Colonic mucosa (tissue), 1 donor: ENCODE results near the genes IL4, SOWAHA and LEAP2.

GRCh38 chr5:132487612-132488644, 2.6 kb downstream of the IRF1 start:
- PRO-cap: unidirectional peak, minus-strand start at chr5:132488524

DNA sequence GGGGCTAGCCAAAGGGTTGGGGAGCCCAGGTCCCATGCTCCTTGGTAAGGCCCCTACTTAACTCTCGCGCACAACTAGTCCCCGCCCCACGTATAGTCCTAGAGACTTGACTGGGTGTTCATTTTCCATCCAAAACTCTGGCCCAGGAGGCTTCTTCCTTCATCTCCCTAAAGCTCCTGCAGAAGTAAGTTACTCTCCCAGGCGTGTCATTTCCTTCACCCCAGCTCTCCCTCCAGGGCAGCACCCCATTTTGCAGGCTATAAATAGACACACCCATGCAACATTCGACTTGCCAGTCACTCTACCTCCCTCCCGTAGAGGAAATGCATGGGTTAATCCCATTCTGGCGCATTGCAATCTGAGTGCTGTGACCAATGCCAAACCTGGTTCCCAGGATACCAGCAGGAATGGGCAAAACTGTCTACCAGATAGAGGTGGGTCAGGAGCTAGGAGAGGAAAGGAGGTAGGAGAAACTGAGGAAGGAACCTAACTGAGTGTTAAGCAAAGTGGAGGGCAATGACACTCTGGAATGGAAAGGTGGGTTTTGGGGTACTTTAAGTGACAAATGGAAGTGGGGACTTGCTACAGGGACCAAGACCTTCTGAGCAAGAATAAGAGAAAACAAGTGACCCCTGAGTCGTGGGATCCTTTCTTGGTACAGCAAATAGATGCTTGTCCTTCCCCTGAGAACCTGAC, 1.5 kb upstream of the IRF1 start:
- PRO-cap: no peak

- PRO-cap: bidirectional peak, plus-strand start at chr5:132502379, minus-strand start at chr5:132502080
Measured at GRCh38 chr5:132501901-132502535, 11.4 kb upstream of the IRF1 start.

DNA sequence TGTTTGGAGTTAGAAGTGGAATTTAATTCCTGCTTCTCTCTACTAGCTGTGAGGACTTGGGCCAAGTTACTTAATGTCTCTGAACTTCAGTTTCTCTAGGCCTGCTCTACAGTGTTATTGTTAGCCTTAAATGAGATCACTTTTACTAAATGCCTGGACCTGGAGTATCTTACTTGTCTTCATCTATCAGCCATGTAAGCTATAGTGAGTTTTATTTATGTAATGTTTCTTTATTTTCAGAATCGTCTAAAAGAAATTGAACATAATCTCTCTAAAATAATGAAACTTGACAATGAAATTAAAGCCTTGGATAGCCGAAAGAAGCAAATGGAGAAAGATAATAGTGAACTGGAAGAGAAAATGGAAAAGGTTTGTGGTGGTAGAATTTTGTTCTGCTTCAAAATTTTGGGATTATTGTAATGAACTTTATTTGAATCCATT, 30.6 kb downstream of the RAD50 start:
- PRO-cap: no peak

DNA sequence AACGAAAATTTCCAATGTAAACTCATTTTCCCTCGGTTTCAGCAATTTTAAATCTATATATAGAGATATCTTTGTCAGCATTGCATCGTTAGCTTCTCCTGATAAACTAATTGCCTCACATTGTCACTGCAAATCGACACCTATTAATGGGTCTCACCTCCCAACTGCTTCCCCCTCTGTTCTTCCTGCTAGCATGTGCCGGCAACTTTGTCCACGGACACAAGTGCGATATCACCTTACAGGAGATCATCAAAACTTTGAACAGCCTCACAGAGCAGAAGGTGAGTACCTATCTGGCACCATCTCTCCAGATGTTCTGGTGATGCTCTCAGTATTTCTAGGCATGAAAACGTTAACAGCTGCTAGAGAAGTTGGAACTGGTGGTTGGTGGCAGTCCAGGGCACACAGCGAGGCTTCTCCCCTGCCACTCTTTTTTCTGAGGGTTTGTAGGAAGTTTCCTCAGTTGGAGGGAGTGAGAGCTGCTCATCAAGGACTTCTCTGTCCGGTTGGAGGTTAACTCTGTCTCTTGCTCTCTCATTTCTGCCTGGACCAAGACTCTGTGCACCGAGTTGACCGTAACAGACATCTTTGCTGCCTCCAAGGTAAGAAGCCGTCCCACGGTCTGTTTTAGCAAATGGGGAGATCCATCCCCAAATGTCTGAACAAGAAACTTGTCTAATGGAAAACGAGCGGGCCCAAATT, at the start of gene IL4:
Gene IL4 (plus strand): TSS at position 85 of the 702 bp plus-strand sequence.
- PRO-cap: no peak

DNA sequence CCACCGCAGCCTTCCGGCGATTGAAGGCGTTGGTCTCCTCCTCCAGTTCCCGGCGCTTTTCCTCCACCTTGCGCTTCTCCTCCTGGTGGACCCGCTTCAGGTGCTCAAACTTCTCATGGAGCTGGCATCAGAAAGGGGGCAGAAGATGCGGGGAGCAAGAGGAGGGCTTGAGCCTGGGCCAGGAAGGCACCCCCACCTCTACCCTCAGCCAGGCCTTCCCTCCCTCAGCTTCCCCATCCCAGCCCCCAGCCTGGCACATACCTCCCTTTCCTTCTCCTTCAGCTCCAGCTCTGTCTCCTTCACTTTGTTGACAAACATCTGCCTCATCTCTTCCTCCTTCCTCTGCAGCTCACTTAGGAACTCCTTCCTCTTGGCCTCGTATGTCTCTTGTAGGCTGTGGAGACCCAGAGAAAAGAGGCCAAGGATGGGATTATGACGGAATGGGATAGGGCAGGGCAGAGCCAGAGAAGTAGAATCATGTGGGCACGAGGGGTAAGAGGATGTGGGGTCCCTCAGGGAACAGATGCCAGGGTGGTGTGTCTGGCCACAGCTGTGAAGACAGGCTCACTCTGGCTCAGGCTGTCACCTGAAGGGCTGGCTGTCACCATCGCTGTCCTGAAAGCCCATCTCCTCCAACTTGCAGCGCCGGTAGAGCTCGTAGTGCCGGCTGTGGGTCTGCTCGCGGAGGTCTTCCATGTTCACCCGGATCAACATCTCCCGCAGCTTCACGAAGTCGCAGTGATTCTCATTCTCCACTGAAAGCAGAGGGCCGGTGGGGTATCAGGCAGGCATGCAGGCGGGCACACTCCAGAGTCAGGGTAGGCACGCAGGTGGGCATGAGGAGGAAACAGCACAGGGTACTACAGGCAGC, 13.9 kb downstream of the CCNI2 start:
- PRO-cap: no peak

GRCh38 chr5:132775900-132776729, 924 bp downstream of the SEPTIN8 start:
- PRO-cap: unidirectional peak, plus-strand start at chr5:132776241

DNA sequence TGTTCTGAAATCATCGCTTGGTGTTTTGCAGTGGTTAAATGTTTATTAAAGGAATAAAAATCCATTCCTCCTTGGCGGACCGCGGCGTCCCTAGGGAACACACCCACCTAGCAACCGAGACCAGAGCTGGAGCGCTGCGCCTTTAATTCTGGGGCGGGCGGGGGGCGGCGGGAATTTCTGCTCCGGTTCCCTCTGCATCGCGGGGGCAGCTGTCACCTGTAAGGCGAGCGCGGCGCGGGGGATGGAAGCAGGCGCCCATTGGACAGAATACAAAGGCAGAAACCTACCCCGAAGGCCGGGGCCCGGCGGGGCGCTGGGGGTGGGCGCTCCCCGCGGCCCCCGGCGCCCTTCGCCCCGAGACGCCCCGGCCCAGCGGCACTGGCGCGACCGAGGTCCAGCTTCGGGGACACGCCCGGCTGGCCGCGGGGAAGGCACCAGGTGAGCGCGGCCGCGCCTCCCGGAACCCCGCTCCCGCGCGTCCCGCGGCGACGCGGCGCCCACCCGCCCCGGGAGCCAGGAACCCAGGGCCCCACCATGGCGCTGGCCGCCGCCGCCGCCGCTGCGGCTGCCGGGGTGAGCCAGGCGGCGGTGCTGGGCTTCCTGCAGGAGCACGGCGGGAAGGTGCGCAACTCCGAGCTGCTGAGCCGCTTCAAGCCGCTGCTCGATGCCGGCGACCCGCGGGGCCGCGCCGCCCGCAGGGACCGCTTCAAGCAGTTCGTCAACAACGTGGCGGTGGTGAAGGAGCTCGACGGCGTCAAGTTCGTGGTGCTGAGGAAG, at the start of gene SOWAHA:
Gene SOWAHA (plus strand): TSS at position 215 of the 777 bp plus-strand sequence.
- PRO-cap: unidirectional peak, plus-strand start at position 221 of the sequence; bidirectional peak, plus-strand start at position 437 of the sequence, minus-strand start at position 402 of the sequence; unidirectional peak, minus-strand start at position 567 of the sequence; bidirectional peak, plus-strand start at position 605 of the sequence, minus-strand start at position 567 of the sequence

DNA sequence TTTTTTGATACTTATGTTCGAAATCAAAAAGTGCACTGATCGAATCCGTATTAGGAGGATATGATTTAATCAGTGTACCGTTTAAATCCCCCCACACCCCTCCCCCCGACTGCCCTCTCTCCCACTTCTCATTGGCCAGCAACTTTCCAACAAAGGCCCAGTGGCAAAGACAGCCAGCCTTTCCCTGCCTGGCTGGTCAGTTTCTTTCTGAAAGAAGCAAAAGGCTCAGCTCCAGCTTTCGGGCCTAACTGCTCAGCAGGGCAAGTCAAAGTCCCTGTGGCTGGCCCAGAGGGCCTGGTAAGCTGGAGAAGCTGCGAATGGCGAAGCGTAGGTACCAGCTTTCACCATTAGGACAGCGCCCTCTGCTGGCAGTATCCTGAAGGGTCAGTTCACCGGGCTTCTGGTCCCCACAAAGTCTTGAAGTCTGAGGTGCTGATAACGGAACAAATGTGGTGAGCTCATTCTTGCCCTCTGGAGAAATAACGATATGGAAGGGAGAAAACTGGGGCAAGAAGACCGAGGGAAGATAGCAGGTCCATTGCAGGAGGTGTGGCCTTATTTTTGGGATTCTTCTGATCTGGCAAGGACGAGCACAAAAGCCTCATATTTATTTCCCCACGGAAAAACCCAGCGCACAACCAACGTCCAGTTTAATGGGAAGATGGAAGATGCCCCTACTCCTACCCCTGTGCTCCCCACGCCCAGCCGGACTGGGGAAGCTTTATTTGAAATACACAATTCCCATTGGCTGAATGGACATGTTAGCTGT, 7.0 kb downstream of the SOWAHA start:
- PRO-cap: no peak

- PRO-cap: no peak
Measured at GRCh38 chr5:132821053-132822310, 8.4 kb downstream of the SOWAHA start.

DNA sequence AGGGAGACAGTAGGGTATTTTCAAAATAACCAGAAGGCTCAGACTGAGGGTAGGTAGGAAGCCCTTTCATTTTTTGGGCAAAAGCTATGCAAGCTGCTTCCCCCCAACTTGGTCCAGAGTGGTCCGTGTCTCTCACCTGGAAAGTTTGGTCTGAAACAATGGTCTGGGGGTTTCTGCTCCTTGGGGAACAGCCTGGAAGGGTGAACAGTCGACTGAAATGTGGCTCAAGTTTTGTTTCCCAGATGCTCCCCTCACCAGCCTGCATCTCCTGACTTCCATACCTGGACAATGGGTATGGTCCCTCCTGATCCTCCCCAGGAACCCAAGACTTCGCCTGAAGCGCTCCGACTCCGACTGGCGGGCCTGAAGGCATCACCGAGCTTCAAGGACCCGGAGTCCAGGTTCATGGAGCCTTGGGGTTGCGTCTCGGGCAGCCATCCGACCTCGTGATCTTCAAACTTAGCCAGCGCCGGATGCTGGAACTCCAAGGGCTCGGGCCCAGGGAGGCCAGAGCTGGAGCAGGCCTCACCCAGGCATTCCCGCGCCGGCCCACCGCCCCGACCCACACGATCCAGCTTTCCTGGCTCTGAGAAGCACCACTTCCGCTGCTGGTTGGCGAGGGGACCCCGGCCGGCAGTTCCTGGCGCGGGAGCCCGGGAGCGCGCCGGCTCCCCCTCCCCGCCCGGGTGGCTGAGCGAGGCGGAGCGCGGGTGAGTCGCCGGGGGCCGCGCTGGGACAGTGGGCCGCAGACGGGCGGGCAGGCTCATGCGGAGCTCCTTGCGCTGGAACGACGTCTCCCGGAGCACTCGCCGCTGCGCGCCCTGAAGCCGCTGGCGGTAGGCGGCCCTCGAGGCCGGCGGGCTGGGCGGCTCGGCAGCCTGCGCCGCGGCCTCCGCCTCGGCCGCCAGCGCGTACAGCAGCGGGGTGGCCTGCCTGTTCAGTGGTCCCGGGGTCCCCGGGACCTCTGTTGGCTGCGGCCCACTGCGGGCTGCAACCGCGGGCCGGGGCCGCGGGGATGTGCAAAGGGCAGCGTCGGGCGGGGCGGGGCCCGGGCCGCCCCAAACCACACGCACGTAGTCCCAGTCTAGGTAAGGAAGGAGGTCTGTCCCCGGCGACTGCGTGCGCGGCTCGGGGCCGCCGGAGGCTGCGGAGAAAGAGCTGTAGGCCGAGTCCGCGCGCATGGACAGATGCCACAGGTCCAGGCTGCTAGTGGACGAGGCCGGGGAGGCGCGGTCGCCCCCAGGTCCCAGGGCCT, 5.1 kb downstream of the SHROOM1 start:
- PRO-cap: no peak

DNA sequence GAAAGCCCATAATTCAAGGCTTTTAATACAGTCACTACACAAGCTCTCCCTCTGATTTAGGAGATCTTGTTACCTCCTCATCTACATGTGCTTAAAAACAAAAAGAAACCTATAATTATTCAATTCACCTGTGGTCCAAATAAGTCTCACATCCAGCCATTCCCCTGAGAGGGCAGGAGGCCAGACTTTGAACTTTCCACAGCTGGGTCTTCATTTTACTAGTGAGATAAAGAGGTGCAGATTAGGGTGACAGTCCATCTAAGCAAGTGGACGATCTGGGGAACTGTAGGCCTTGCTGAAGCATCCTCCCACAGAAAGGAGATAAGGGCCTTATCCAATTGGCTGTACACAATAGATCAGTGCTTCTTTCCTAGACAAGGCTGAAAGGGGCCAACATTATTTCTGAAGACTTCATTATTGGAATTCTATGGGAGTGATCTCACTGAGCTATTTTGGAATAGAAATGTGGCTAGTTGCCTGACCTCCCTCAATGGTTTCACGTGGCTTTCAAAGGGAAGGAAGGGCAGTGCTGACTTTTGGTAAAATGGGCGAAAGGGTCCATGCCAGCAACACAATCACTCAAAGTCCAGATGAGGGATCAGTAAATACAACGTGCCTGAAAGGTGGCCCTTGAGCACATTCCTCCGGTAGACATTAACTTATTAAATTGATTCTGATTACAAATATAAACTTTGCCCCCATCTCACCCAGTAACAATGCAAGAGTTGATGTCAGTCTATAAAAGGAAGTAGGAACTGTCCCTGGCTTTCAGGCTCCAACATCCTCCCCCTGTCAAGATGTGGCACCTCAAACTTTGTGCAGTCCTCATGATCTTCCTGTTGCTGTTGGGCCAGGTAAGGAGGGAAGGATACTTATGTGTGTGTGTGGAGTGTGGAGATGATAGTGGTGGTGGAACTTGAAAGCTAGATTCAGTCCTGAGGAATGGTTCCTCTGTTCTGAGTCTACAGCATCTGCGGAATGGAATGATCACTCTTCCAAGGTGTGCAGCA, at the start of gene LEAP2:
Gene LEAP2 (plus strand): TSS at position 771 of the 1,010 bp plus-strand sequence.
- PRO-cap: bidirectional peak, plus-strand start at position 778 of the sequence, minus-strand start at position 577 of the sequence

DNA sequence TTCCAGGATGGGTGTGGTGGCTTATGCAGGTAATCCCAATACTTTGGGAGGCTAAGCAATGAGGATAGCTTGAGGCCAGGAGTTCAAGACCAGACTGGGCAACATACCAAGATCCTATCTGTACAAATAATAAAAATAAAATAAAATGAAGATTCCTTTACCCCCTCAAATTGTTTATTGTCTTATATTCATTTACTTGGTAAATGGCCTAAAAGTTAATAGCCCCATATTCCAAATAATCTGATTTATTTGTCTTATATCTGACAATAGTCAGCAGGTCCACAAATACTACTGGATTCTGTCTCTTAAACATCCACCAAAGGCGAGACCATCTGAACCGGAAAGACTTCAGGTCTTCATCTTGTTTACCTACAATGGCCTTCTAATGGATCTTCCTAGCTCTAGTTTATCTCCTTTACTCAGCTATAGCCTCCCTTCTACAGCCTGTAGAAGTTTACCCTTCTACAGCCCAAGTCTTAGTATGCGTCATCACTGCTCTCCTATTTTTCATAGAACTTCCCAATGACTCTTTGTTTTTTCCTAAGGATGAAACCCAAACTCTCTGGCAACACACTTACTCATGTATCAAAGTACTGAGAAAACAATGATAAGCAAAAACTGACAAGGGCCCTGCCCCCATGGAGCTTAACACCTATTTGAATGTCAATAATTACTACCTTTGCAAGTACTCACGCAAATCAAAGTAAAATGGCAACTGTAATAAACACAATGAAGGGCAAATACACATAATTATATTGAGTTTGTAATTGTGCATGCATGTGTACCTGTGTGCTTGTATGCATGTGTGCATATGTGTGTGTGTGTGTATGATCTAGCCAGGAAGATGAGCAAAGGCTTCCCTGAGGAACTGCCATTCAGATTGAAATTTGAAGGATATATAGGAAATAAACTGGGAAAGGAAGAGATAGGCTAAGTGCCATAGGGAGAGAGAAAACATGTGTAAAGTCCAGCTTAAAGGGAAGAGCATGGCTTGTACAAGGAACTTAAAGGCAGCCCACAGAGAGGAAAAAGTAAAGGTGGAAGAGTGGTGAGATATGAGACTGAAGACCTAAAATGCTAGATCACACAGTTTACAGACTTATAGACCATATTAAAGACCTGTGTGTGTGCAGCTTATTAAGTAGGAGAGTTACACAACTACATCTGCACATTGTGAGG, 33.7 kb downstream of the LEAP2 start:
- PRO-cap: no peak

DNA sequence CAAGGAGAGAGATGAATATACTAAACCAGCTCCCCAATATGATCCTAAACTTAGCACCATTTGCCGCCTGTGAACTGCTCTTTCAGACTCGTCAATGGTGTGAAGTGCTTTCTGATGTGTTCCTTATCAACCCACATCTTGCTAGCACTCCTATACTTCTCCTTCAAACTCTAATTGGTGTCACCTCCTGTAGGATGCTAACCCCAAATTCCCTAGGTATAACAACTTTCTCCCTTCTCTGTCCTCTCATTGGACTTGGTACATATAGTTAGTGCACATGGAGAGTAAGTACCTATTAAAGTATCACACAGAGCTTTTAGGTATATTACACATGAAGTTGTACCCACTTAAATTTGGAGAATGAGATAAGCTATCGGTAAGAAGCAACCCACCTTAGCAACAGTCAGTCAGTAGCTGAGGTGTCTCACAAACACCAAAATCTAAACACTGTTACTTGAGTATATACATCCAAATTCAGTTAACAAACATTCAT, 36.8 kb downstream of the LEAP2 start:
- PRO-cap: no peak

DNA sequence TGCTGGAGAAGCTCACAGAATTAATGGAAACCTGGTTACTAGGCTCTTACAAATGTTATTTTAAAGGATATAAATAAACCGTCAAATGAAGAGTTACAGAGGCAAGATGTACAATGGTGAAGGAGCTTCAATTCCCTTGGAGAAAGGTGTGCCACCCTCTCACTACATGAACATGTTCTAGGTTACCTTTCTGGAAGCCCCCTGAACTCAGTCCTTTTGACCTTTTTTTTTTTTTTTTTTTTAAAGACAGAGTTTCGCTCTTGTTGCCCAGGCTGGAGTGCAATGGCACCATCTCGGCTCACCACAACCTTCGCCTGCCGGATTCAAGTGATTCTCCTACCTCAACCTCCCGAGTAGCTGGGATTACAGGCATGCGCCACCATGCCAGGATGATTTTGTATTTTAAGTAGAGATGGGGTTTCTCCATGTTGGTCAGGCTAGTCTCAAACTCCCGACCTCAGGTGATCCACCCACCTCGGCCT, 21.2 kb downstream of the AFF4 start:
- PRO-cap: no peak

- PRO-cap: no peak
Measured at GRCh38 chr5:132943113-132943872, 20.1 kb downstream of the AFF4 start.

DNA sequence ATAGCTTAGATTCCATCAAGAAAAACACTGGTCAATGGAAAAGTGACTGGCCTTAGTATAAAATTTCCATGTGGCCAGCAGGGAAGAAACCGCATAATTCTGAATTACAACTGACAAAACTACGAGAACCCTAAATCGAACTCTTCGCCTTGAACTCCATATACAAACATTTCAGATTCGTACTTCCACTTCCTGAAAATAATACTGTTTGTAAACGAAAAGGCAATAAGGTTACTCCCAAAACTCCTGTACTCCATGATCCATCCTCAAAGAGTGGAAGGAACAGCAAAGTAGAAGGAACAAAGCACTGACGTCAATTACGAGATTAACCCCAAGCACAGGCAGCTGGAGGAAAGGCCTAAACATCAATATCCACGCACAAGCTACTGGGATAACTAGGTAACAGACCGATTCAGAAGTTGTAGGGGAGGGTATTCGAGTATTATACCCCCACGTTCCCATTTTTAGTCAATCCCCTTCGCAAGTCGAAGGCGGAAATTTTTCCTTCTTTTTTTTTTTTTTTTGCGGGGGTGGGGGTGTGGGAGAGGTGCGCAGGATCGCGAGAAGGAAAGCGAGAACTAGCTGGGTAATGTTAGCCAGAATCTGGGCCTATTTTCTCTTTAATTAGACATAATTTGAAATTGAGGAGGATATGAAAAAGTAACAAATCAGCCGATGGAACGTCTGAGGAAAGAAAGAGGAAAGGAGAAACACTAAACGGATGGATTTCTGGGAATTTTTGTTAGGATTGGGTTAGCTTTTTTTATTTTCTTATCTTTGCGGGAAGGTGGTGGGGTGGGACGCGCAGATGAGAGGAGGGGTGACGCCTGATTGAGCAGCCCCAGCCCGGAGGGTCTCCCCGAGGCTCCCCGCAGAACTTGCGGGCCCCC, 892 bp downstream of the AFF4 start:
- PRO-cap: bidirectional peak, plus-strand start at position 269 of the sequence, minus-strand start at position 268 of the sequence

DNA sequence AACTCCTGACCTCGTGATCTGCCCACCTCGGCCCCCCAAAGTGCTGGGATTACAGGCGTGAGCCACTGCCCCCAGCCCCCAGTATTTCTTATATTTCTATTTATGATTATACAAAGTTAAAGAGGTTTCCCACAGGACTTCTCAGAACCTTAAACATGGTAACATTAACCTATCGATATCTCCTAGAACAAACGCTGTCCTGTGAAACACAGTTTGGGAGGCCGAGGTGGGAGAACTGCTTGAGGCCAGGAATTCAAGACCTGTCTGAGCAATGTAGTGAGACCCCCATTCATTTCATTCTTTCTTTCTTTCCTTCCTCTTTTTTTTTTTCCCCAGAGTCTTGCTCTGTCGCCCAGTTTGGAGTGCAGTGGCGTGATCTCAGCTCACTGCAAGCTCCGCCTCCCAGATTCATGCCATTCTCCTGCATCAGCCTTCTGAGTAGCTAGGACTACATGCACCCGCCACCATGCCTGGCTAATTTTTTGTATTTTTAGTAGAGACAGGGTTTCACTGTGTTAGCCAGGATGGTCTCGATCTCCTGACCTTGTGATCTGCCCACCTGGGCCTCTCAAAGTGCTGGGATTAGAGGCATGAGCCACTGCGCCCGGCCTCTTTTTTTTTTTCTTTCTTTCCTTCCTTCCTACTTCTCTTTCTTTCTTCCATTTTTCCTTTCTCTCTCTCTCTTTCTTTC, 5.2 kb upstream of the HSPA4 start:
- PRO-cap: no peak

DNA sequence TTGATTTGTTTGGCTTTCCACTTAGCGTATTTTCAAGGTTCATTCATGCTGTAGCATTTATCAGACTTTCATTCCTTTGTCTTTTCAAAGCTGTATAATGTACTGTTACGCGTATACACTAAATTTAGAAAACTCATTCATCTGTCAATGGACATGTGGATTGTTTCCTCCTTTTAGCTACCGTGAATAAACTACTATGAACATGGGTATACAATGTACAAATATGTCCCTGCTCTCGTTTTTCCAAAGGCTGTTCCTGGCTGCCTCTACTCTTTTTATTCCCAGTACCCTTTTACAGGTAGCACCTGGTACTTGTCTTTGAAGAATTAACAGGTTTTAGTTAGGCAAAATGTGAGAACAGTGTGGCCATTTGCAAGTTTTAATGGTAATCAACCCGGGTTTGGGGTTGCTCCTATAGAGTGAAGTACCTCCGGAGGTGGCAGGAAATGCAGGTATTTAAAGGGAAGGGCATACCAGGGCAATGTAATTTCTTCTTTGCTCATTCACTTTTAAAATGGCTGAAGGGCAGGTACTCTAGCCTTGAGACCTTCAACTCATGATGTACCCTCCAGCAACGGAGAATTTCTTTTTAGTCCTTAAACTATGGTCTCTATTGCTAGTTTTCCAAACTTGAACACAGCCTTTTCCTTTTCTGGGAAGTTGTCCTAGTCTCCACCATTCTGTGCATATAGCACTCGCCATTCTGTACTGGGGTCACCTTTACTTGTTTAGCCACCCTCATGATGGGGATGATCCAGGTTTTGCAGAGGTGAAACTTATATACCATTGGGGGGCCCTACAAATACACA, 1.4 kb upstream of the HSPA4 start:
- PRO-cap: no peak

DNA sequence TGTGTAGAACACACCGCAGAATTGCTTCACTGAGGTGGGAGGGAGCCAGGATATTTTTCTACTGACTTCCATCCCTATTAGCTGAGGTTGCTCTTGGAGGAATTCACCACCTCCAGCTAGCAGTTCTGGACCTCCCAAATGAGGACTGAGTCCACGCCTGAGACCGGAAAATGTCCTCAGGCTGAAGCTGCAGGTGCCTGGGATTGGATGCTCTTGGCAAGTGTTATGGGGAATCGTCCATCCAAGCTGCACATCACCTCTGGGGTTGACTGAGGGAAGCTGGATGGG, 270.7 kb downstream of the HSPA4 start:
- PRO-cap: unidirectional peak, minus-strand start at position 165 of the sequence